Tibial artery (tissue), 1 donor: ENCODE results near the gene TMEM186.

GRCh38 chr16:4465749-4466589, 8.5 kb downstream of the NMRAL1 start:
- PRO-cap: no peak

DNA sequence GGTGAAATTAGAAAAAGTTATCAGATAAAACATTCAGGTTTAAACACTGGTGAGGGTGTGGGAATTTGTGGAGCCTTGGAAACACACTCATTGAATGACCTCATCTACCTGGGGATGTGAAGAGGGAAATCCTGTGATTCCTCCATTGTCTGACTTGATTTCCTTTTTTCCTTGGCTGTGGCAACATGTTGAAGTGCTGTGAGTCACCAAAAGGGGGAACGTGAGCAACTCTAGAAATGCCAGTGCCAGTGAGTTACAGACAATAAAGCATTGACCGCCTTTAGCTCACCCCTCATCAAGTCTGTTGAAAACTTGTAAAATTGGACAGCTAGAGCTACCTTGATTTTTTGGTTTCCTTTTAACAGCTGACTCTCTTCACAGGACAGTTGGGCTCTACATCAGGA, 1.8 kb downstream of the HMOX2 start:
- PRO-cap: no peak

GRCh38 chr16:4743155-4743901, 9.0 kb downstream of the DNAAF8 start:
- PRO-cap: no peak

GRCh38 chr16:4765428-4766084, 1.4 kb downstream of the ZNF500 start:
- PRO-cap: no peak

DNA sequence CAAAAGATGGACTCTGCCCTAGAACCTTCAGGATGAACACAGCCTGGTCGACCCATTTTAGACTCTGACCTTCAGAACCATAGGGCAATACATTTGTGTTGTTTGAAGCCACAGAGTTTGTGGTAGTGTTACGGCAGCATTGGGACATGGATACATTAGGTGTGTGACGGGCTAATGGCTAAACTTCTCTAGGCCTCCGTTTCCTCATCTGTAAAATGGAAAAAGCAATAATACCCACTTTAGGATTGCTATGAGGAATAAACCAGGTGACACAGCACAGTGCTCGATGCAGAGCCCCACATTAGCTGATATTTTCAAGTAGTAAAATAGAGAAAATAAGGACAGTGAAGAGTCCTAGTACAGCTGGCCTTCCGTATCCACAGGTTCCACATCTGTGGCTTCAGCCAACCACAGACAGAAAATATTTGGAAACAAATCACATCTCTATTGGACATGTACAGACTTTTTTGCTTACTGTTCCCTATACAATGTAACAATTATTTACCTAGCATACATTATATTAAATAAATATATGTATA, 1.9 kb upstream of the SMIM22 start:
- PRO-cap: no peak

GRCh38 chr16:4888696-4889111, 41.4 kb downstream of the UBN1 start:
- PRO-cap: no peak

DNA sequence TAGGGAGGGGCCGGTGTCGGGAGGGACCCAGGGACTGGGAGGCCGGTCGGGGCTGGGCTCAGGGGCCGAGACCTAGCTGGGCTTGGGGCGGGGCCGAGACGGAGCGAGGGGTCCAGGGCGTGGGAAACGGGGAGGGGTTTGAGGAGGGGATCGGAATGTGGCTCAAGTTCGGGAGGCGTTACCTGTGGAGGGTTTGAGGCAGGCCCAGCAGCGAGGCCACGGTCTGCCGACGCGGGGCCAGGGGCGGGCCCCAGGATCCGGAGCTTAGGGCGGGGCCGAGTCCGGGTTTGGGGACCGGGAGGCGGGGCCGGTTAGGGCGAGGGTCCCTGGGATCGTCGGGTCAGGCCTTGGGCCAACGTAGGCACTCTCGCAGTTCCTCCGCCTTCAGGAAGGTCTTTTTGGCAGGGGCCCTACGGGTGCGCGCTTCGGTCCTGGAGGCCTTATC, 839 bp upstream of the EEF2KMT start:
- PRO-cap: no peak

- PRO-cap: no peak
Measured at GRCh38 chr16:6827232-6827752, 808.5 kb downstream of the RBFOX1 start.

DNA sequence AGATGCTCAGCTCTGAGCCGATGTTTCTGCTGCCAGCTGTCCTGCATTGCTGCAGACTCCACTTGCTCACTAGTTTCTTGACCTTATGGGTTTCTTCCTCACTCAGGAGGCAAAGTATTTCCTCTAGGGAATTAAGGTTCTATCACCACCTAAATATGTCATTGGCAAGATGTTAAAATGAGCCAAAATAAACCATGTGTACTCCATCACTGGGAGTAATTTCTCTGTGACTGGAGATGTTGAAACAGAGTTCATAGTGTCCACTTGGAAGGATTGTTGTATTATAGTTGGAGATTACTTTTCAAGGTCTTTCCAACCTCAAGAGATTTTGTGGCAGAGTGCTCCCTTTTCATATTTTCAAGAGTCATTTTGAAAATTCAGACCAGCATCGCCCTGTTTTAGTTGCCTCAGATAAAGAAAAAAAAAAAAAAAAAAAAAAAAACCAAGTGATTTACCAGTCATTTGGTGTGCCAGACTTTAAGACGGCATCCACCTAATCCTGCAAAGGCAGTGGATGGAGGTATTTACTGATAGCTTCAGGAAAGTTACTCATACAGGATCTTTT, 1255.1 kb downstream of the TMEM114 start:
- PRO-cap: no peak

DNA sequence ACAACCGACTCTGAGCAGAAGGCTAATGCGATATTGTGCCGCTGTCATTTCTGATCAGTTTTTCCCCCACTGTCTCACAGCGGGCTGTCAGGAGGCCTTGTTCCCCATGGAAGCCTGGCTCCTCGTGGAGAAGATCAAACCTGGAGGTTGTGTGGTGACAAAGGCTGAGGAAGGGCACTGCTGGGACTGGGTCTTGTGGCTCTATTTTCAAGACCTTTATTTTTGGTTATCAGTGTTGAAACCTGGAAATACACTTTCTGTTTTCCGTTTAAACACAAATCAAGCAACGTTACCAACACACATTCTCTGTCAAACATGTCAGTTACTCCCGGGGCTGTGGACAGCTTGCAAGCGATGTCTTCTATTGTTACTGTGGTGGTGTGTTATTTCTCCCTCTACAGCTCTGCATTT, 1245.4 kb downstream of the TMEM114 start:
- PRO-cap: no peak

DNA sequence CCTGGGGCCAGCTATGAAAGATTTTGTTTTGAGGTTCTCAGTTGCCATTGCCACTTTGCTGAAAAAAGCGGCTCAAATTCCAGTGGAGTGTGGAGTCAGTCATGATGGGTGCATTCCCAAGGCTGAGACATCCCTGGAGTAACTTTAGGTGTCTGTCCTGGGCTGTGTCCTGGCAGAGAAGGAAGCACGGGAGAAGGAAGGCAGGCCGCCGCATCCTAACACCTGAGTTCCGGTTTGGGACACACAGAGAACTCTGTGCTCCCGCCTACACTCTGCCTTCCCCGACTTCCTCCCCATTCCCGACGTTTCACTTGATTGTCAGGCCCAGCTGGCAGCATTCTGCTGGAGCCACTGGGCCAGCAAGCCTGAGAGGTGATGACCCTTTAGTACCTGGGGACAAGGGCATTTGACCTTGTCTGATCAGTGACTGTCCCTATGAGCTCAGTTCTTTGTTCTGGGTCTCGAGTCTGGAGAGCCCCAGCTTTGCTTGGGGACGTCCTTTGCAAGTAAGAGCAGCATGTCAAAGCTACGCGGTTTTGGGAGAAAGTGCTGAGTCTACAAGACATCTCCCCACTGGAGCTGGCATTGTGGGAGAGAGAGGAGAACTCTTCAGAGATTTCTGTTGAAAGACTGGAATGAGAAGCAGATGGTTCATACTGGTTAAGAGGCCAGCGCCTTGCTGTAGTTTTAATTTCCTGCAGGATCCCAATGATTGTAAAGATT, 20.4 kb downstream of the ABAT start:
- PRO-cap: no peak

DNA sequence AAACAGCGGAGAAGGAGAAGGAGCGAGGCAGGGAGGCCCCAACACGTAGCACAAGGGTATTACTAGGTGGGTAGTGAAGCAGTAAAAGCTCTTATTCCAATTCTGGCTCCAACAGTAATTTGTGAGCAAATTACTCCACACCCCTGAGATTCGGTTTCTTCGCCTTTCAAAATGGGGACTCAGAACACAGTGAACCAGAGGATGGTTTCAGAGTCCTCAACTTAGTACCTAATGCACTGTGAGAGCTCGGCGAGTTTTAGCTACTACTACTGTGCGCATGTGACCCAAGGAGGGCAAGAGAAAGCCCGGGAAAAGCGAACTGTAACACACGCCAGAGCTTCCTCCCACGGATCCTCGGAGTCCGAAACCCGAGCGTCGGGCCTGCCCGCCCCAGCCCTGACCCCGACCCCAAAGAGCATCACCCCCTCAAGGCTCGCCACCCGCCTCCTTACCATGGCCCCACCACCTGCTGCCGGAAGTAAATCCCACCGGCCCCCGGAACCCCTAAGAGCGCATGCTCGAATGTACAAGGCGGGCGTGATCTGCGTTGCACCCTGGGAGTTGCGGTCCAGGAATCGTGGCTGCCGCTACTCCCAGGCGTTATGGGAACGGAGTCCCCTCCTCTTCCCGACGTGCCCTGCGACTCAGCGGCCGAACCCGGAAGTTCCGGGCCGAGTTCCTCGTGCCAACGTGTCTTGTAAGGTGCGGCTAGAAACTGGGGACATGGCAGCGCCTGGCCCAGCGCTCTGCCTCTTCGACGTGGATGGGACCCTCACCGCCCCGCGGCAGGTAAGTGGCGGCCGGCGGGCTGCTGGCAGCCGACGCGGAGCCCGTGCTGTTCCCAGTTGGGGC, at the start of gene TMEM186:
TSS of gene TMEM186 (minus strand) at position 480 of the 852 bp plus-strand sequence.
- PRO-cap: bidirectional peak, plus-strand start at position 700 of the sequence, minus-strand start at position 480 of the sequence

DNA sequence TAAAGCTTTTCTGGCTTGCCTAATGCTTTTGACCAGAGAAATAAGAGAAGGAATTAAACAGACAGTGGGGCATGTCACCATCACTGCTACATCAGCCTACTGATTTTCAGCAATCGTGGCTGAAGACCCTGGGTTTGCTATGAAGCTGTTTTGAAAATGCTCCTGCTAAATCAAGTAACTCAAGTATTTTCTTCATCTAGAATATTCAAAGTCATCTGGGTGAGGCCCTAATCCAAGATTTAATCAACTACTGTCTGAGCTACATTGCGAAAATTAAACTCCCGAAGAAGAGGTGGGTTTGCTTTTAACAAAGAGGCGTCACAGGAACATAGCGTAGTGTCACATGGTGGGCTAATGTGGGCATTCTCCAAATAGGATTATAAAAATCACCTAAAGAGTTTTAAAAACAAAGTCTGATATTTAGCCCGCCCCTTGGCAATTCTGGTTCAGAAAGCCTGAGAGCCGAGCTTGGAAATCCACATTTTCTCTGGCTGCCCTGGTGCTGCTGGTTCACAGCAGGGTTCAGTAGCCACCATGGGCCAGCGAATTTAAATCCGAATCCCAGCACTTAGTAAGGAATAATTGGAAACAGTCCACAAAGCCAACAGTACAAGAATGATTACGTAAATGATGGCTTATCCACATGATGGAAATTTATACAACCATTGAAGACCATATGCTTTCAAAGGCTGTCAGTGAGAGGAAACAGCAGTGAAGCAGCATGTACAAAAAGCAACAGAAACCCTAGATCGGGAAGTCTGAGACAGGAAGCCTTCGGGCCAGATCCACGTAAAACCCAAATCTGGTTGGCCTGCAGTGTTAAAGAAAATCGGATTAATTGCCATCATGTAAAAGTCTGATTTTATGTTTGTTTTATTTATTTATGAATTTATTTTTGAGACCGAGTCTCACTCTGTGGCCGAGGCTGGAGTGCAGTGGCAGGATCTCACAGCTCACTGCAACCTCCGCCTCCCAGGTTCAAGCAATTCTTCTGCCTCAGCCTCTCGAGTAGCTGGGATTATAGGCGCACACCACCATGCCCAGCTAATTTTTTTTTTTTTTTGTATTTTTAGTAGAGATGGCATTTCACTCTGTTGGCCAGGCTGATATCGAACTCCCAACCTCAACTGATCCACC, 8.8 kb downstream of the PMM2 start:
- PRO-cap: no peak

DNA sequence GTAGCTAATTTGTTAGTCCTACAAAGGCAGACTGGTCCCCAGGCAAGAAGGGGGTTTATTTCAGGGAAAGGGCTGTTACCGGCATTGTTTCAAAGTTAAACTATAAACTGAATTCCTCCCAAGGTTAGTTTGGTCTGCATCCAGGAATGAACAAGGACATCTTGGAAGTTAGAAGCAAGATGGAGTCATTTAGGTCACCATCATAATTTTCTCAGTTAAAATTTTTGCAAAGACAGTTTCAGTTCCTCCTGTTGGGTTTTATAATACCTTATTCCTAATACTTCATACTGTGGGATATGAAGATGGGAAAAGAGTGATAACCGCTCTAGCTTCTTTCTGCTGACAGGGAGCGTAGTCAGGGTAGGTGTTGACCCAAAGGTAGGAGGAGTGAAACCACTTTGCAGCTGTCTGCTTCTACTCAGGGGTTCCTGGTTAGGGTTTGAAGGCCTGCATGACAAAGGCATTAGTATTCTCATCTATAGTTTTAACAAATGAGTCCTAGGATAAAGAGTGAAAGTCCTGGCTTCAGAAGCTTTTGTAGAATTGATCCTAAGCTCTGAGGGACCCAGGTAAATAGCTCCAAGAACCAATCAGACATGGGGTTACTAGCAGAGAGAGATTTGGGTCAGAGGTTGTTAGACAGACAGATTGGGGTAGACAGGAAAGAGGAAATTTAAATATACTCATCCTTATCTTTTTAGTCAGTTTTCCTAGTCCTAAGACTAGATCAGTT, 24.9 kb downstream of the PMM2 start:
- PRO-cap: no peak

GRCh38 chr16:8867047-8867987, 1.5 kb downstream of the CARHSP1 start:
- PRO-cap: no peak

- PRO-cap: no peak
Measured at GRCh38 chr16:8915054-8915761, 33.1 kb downstream of the LITAFD start.

- PRO-cap: no peak
Measured at GRCh38 chr16:8922483-8922812, 40.3 kb downstream of the LITAFD start.

GRCh38 chr16:8924097-8924971, 39.4 kb downstream of the USP7 start:
- PRO-cap: no peak

DNA sequence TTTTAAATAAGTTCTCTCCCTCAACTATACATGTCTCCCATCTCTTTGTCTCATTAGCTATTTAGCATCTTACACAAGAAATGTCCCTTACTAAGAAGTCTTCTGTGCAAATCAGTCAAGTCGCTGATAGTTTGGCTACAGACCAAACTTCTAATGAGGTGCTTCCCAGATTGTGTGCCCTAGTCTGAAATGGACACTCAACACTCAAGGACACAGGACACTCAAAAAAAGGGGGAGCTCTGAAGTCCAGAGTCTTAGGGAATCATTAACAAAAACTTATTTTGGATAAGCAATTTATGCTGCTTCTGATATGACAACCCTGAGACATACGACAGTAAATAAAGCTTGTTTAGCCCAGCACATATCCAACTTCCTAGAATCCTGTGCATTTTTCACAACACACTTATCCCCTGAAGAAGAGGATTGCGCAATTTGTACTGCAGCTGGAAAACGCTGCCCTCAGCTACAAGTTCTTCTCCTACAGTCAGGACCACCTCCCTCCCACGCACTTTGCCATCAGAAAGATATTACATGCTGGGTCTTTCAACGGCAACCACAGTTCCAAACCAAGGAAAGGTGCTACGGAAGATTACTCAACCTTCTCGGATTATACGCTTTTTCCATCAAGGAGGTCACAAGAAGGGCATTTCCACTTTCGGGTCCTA, 35.5 kb downstream of the USP7 start:
- PRO-cap: no peak

GRCh38 chr16:8964176-8964531, 448 bp upstream of the USP7 start:
- PRO-cap: no peak